Occipital lobe (tissue), 2 donors: ENCODE measurements around a stretch of chr7.

DNA sequence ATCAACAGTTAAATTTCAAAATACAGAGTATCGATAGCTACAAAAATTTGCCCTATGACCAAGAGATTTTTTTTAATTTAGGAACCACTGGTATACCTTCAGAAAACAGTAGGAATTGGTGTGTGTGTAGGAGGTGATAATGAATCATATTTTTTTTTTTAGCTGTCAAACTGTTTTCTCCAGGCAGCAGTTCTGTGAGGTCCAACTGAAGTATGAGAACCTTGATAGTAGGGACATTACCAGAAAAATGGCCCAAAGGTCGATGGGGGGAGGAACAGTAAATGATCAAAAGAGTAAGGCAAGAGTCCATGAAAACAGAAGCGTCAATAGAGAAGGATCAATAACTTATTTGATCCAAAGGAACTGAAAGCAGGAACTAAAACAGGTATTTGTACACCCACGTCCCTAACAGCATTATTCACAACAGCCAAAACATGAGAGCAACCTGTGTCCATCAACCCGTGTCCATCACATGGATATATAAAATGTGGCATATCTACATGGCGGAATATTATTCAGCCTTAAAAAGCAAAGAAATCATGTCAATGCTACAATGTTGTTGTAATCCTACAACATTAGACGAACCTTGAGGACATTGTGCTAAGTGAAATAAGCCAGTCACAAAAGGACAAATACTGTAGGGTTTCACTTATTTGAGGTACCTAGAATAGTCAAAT, 213.8 kb upstream of the KLF14 start:
- RAMPAGE, long total RNA: no peak

DNA sequence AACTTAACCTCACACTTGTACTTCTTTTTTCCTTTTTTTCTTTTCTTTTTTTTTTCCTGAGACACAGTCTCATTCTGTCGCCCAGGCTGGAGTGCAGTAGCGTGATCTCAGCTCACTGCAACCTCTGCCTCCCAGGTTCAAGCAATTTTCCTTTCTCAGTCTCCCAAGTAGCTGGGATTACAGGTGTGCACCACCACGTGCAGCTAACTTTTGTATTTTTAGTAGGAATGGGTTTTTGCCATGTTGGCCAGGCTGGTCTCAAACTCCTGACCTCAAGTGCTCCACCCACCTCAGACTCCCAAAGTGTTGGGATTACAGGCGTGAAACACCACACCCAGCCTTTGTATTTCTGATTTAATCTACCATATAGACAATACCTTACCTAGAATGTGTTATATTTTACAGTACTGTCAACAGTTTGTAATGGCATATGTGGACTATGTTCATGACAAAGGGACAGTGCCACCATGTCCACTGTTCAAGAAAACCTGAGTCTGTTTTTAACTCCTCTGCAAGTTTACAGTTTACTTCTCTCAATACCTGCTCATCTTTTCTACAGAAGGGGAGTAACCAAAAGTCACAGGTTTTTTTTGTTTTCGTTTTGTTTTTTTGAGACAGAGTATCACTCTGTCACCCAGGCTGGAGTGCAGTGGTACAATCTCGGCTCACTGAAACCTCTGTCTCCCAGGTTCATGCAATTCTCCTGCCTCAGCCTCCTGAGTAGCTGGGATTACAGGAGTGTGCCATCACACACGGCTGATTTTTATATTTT, 223.9 kb upstream of the KLF14 start:
- RAMPAGE, long total RNA: no peak

GRCh38 chr7:131004861-131005415, 270.9 kb upstream of the KLF14 start:
- RAMPAGE, long total RNA: no peak

DNA sequence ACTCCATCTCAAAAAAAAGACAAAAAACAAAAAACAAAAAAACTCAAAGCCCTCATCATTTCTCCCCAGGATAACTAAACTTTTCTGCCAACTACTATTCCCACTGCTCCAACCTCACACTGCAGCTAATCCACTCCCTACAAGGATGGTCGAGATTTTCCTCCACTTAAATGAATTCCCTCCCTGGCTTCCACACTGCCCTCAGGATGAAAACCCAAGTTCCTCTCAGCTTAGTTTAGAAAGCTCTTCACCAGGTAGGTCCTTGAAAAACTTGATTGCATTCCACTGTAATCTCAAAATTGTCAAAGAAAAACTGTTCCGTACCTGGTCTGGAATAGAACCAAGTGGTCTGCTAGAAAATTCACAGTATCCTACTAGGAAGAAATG, 294.3 kb upstream of the KLF14 start:
- RAMPAGE, long total RNA: no peak

- RAMPAGE, long total RNA: no peak
Measured at GRCh38 chr7:131031262-131032062, 296.2 kb upstream of the MKLN1 start.

DNA sequence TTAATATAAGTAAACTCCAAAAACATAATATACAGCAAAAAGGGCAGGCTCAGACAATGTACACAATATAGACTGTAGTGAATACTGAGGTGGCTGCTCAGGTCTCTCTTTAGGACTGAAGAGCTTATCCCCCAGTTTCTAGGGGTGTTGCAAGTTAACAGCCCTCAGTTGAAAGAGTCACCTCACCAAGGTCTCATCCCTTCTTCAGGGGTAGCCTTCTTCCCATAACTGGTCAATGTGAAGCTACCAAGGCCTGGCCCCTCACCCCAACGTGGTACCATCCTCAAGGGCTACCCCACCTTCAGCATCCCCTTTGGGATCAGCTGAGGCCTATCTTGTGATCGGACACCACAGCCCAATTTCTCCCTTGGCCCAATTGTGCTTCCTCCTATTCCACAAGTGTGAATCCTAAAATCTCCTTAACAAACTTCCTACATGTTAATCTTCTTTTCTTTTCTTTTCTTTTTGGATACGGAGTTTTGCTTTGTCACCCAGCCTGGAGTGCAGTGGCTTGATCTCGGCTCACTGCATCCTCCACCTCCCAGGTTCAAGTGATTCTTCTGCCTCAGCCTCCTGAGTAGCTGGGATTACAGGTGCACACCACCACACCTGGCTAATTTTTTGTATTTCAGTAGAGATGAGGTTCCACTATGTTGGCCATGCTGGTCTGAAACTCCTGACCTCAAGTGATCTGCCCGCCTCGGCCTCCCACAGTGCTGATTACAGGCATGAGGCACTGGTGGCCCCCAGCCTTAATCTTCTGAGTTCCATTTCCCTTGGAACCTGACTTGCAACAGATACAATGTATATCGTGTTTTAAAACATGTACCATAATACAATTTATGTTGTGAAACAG, 289.4 kb upstream of the MKLN1 start:
- RAMPAGE, long total RNA: no peak

GRCh38 chr7:131083128-131083263, 244.7 kb upstream of the MKLN1 start:
- RAMPAGE, long total RNA: no peak

DNA sequence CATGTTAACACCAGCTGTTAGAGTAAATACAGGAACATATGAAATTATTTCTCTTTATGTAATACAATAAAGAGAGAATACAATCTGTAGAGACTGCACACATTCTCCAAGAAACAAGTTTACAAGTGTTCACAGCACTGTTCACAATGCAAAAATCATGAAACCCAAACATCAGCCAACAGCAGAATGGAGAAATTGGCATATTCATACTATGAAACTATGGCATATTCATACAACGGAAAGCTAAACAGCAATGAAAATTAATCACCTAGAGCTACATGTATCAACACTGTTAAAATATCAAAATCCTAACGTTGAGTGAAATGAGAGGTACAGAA, 240.4 kb upstream of the MKLN1 start:
- RAMPAGE, long total RNA: no peak

DNA sequence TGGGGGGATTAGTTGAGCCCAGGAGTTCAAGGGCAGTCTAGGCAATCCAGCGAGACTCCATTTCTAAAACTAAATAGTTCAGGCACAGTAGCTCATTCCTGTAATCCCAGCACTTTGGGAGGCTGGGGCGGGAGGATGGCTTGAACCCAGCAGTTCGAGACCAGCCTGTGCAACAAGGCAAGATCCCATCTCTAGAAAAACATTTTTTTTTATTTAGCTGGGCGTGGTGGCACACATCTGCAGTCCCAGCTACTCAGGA, 228.5 kb upstream of the MKLN1 start:
- RAMPAGE, long total RNA: no peak

- RAMPAGE, long total RNA: no peak
Measured at GRCh38 chr7:131103373-131103872, 224.3 kb upstream of the MKLN1 start.

DNA sequence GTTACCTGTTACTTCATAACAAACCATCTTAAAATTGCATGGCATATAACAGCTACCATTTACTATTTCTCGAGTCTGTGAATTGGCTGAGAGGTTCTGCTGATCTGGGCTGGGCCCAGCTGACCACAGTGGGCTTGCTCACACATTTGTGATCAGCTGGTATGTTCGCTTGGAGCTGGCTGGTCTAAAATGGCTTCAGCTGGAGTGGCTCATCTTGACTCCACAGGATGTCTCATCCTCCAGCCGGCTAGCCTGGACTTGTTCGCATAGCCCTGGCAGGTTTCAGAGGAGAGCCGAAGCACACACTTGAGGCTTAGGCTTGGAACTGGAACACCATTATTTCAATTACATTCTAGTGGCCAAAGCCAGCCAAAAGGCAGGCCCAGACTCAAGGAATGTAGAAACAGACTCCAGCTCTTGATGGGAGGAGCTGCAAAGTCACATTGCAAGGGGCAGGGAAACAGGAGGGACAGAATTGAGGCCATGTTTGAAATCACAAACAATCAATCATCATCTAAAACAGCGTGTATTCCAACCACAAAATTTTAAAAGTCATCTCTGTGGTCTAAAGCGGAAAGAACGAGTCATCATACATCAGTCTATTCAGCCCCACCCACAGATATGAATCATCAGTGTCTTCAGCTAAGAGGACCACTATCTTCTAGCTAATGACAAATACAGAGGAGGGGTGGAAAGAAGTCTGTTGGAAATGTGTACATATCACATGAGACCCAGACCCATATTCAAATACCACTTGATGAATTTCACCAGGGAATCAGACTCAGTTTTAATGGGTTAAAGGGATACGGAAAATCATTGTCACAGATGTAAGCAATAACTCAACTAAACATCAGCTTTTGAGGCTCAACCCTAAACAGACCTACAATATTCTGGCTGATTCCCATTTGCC, 139.1 kb upstream of the MKLN1 start:
- RAMPAGE, long total RNA: no peak

DNA sequence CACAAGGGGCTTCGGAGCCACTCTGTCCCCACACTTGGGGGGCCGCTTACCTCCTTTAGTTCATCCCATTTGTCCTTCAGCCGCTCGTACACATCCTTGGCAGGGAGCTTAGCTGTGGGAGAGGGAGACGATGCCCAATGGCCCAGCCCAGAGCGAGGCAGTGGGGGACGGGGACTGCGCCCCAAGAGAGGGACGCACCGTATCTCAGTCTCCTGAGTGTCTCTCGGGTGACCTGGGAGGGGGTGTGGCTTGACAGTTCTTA, 50.3 kb downstream of the PODXL start:
- RAMPAGE, long total RNA: no peak

- RAMPAGE, long total RNA: no peak
Measured at GRCh38 chr7:131513422-131513848, 43.0 kb downstream of the PODXL start.

DNA sequence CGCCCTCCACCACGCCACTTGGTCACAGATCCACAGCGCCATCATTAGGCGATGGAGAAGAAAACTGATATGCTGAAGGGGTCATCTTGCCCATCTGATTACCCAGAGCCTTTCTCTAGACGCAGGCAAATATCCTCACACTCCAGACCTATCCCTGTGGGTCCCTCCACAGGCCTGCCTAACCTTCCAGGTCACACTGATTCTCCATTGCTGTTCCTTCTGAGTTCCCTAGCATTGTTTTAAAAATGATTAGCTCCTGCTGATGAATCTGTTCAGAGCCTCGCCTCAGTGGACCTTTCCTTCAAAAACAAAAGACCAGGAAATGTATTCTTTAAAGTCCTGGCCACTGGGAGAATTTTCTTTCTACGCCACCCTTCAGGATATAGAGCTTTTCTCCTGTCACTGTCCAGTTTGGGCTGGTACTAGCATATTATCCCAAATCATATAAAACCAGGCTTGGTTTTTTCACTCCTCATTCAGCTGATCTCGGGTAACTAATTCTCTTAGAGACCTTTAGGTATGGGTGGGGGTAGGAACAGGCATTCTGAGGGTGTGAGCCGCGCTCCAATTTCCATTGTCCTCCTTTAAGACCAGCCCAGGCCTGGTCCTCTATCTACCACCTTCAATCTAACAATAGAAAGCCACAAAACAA, 37.5 kb downstream of the PODXL start:
- RAMPAGE, long total RNA: no peak

GRCh38 chr7:131540362-131540922, 16.0 kb downstream of the PODXL start:
- RAMPAGE, long total RNA: no peak

DNA sequence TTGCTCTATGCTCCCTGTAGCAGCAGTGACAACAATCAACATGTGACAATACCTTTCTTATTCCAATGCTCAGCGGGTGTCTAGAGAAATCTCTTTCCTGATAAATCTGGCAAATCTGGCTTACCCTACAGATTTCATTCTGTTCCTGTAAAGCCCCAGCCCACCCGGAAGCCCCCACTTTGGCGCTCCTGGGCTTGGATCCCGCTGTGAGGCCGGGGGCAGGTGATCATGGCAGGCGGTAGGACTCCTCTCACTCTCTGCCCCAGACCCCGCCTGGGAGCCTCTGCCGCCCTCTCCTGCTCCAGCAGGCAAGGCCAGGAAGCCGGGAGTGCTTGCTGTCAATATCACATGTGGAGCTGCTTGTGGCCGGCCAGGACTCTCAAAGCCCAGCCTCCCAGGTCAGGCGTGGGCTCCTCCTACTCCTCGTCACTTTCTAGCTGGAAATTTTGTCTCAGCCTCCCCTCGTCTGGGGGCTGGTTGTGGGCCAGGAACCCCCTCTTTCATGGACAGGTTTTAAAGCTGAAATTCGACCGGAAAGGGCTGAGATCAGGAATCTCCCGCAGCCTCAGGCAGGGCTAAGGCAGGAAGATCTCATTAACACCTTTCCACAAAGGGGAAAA, 273.5 kb upstream of the PODXL start:
- RAMPAGE, long total RNA: no peak

DNA sequence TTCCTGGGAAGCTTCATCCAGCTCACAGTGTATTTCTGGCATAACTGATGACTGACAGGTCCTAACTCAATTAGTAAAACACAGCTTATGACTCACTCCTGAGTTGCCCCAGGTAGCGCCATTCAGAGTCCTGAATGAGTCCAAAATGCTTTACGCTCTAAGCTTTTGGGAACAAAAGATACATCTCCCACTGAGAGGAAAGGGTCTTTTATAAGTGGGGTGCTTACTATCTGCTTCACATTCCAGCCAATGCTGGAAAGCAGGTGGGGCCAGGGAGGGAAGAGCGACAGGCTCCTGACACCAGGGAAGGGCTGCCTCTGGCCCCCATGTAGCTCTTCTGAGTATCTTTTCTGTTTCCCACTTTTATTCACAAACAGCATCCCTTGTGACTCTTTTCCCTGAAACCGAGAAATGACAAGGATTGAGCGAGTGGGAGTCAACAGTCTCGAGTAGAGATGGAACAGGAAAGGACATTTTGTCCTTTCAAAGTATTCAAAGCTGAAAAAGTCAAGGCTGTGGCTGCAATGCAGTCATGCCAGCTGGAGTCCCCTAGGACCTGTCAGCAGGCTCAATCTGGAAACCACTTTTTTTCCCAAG, 479.3 kb upstream of the PODXL start:
- RAMPAGE, long total RNA: no peak

DNA sequence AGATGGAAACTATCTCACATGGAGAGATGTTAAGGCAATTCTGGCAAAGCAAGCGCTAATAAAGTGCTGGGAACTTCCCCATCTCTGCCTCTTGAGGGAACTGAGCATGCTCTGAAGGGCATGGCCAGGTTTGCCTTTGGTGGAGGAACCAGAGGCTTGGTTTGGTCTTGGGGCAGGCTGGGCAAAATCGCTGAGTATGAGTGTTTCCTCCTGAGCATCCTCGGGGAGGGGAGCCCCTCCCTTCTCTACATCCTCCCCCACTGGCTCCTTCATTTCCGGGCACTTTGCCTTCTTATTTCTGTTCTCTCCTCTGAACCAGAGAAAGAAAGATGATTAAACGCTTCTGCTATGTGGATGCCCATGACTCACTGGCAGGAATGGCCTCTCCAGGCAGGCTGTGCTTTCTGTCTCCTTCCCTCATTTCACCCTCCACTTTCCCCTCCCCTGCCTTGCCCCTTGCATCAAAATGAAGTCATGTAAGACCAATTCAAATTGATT, 509.1 kb upstream of the PODXL start:
- RAMPAGE, long total RNA: no peak

GRCh38 chr7:132251176-132251710, 325.0 kb downstream of the PLXNA4 start:
- RAMPAGE, long total RNA: no peak

DNA sequence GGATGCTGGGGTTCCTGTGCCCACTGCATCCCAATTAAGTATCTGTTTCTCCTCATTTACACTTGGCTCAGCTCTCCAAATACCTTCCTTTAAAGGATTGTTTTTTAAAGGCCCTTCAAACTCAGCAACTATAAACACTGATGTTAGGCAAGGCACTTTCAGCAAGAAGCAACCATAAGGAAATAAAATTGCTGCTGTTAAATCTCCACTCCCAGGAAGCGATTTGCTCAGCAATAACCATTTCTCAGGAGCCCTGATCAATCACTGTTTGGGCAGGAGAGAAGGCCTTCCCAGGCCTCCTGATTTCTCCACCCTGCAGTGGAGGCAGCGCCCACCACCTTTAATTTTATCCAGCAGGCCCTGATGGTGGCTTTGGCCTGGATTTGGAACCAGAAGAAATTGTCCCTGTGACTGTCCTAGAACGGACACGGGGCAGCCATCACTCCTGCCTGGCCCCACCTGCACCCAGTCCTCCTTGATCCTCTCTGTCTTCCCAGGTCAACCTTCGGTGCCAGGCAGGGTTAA, 199.8 kb downstream of the PLXNA4 start:
- RAMPAGE, long total RNA: no peak